UCH-1 (cell line): ENCODE data around the gene RBM19.

- RRBS: 76% methylated on average over 6 of the region's 17 CpGs
Measured at GRCh38 chr12:113332663-113333327, 2.1 kb downstream of the SLC8B1 start.

DNA sequence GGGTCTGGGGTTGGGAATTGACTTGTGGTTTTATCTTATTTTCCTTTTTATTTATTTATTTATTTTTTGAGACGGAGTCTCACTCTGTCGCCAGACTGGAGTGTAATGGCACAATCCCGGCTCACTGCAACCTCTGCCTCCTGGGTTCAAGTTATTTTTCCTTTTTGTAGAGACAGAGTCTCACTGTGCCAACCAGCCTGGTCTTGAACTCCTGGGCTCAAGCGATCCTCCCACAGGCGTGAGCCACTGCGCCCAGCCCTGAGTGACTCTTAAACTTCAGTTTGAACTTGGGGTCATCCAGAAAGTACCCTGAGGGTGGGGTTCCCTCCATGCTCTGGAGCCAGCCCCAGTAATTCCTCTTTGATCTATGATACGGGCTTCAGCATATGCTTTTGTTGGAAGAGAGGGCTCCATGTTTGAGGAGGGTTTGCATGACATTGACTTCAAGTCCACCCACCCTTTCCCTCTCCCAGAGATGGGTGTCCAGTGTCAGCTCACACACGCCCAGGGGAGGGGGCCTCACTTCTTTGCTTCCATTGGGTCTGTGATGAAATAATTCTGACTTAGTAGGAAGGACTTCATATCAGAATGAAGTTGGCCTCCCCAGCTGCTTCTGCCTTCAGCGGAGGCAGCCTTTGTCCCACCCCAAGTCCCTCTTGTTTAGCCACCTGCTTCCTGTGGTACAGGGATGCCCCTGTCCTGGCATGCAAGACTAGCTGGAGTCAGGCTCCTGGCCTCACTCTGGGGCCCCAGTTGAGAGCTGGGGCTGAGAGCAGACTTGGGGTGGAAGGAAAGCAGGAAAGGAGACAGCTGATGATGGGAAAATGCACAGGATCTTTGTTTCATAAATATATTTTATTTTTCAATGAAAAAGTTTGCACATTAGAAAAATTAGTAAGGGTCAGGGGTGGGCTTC, 11.8 kb downstream of the SDS start:
- RRBS: no CpG with 5 or more reads among the region's 9 CpGs

DNA sequence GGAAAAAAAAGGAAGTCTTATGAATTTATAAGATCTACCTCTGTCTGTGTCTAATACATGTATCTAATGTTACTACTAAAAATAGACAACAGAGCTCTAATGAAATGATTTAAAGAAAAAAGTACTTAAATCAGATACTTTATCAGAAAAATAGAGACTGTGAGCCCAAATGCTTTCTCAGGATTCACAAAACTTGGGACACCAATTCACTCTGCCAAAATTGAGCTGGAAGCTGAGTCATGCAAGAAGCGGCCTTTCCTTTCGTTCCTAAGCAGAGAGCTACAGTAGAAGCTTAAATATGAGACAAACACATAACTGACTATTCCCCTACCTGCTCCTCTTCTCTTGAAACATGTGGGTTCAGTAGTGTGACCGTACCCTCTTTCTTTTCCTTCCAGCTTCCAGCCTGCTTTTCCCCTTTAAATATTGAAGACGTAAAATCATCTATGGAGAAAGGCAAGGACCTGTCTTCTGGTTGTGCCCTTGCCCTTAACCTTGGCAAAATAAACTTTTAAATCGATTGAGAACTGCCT, 4.2 kb upstream of the SDS start:
- RRBS: no CpG with 5 or more reads among the region's 5 CpGs

DNA sequence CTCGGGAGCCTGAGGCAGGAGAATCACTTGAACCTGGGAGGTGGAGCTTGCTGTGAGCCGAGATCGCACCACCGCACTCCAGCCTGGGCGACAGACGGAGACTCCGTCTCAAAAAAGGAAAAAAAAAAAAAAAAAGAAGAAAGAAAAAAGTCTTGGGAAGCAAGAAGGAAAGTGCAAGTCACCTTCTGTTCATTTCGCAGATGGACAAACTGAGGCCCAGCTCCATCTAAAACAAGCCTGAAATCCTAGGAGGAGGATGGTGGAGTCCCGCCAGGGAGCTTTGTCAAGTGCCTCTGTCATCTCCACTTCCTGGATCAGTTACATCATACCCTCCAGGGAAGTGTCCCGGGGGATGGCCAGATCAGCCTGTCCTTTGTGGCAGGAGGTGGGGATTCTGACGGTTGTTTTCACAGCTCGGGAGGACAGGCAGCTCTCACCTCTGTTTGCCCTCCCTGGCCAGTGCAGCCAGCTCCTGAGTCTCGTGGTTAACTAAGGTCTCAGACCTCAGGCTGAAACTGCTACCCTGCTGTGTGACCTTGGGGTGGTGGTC, 8.7 kb upstream of the SDSL start:
- RRBS: no CpG with 5 or more reads among the region's 13 CpGs

- RRBS: 7% methylated on average over 12 of the region's 43 CpGs
Measured at GRCh38 chr12:113466870-113467464, 4.7 kb downstream of the LHX5 start.

DNA sequence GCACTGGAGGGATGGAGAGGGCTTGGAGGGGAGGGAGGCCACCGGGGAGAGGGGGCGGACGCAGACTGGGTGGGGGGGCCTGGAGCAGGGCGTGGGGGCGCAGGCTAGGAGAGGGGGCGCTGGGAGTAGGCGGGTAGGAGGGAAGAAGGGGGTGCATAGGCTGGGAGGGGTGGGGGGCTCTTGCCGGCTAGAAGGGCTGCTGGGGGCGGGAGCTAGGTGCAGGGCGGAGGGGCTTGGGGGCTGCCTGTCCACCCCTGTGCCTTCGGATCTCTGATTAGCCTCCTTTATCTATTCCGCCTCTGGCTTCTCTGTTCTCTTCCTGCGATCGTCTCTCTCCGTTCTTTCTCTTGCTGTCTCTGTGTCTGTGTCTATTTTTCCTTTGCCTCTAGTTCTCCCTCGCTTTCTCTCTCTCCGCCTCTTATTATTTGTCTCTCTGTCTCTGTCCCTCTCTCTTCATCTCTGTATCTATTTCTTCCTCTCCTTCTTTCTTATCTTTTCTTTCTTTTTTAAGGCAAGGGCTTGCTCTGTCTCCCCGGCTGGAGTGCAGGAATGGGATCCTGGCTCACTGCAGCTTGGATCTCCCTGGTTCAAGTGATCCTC, 166.8 kb upstream of the LHX5 start:
- RRBS: no CpG with 5 or more reads among the region's 18 CpGs

- RRBS: no CpG with 5 or more reads among the region's 9 CpGs
Measured at GRCh38 chr12:113773232-113773971, 192.7 kb downstream of the RBM19 start.

DNA sequence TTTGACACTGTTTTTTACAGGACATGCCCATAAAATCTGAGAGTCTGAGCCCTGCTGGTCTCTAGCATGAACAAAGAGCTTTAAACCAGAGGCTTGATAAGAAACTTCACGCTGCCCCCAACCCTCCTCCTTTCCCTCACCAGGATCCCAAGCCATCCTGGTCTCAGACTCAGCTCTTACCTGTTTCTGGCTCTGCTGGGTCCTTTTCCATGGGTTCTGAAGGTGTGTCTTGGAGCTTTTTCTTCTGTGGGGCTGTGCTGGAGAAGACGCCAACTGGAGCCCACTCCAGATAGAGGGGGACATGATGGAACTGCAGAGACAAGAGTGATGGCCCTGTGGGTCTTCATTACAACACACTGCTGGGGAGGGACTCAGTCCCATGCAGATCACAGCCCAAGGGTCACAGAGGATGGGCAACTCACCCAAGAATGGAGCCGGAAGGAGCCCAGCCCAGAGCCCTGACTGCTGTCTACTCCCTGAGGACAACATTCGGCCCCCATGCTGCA, 29.2 kb downstream of the RBM19 start:
- RRBS: no CpG with 5 or more reads among the region's 4 CpGs

DNA sequence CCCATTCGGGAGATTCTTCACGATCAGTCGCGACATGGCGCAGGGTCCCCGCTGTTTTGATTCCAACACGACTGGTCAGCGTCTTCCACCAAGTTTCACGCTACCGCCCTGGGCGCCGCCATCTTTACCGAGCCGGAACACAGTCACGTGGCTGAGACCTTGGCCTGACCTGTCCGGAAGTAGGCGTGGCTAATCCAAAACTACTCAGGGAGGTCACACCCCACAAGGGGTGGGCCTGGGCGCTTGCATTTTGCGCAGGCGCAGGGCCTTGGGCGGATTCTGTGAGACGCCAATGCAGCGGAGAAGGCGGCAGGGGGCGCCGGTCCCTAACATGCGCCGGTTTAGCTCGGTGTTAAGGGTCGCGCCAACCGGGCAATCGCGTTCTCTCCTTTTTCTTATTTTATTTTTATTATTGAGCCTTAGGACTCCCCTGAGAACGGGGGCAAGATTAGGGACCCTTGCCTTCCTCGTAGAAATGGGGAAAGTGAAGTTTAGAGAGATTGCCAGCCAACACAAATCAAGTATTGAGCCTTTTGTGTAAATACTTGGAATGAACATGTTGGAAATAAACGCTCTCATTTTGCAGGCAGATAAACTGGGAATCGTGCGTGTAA, at the start of gene RBM19:
Gene RBM19 (minus strand): TSS at position 134 of the 614 bp plus-strand sequence.
- RRBS: 0% methylated on average over 2 of the region's 39 CpGs

DNA sequence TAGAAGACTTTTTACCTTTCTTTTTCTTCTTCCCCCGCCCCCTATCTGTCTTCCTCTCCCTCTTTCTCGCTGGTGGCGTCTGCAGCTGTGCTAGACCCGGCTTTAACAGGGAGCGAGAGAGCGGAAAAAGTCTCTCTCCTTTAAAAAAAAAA, 450 bp downstream of the TBX3 start:
- RRBS: no CpG with 5 or more reads among the region's 6 CpGs

GRCh38 chr12:114685397-114685829, 1.4 kb upstream of the TBX3 start:
- RRBS: no CpG with 5 or more reads among the region's 24 CpGs

DNA sequence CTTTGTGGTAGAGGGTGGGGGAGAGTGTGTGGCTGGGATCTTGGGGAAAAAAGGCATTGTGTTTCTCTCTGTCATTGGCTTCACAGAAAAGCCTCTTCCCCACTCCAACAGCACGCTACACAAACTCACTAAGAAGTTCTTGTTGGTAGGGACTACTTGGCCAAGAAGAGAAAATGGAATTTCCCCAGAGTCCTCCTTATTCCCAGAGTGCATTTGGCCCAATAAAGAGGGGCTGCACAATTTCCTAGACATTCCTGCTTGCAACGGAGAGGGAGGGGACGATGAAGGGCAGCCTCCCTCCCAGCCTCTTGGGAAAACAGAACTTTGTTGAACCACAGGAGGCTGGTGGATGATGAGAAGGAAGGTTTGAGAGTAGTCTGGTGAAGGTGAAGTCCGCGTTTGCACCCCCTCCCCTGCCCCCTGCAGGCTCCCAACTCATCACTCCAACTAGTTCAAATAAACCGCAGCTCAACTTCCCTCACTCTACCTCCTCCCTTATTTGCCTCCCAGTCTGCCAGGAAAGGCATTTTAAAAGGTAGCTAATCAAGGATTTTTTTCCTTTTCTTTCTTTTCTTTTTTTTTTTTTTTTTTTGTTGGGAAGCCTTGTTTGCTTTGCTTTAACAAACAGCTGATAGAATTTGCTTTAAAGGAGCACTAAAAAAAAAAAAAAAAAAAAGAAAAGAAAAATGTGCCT, 19.1 kb upstream of the TBX3 start:
- RRBS: no CpG with 5 or more reads among the region's 6 CpGs

DNA sequence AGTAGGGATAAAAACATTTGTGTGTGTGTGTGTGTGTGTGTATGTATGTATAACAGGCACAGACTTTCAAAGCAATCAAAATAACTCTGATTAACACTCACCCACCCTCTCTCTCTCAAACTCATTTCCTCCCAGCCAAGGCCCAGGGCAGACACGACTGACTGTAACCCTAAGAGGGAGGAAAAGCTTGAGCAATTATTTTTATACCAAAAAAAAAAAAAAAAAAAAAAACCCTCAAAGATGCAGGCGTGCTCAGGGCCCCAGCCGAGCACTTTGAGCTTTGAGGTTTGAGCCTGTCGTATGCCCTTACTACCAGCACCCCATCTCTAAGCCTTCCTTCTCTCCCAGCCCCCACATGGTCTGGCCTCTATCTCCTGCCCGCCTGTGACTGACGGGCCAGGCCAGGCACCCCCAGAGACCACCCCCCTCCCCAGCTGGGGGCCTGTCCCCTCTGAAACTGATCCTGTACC, 62.8 kb upstream of the TBX3 start:
- RRBS: no CpG with 5 or more reads among the region's 6 CpGs

DNA sequence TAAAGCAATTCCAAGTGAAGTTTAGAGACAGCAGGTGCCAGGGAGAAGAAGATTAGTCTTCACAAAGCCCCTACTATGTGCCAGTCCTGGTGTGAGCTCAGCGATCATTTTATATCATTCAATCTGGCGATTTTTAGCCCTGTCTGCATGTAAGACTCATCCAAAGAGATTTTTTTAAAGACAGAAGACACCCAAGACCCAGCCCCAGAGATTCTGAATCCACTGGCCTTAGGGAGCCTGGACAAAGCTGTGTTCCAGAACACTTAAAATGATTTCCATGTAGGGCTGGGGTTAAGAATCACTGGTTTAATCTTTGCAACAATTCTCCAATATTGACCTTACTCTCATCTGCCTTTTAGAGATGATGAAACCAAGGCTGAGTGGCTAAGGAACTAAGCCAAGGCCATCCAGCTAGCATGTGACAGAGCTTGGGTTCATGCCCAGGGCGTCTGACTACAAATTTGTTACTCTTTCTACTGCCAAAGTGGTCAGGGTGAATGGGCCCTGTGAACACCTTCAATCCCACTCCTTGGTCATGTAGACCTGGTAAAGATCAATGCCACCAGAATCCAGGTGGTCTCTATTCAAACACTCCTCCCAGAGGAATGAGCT, 404.6 kb upstream of the TBX3 start:
- RRBS: no CpG with 5 or more reads among the region's 3 CpGs

- RRBS: no CpG with 5 or more reads among the region's 5 CpGs
Measured at GRCh38 chr12:115394698-115395343, 710.8 kb upstream of the TBX3 start.

DNA sequence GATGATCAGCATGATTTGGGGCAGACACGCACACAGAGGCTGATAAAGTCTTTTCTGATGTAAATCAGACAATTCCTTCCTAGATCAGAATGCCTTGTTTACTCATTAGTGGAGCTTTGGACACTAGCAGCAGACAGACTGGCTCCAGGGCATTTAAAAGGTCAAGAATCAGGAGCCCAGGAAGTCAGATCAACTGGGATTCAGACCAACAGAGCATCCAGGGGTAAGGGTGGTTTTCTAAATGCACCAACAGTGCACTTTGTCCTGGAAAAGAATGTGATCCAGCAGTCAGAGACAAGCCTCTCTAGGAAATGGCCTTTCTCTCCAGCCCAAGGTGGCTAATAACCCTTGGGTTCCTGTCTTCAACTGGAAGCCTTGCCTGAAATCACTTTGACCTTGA, 405.3 kb downstream of the MED13L start:
- RRBS: no CpG with 5 or more reads among the region's 1 CpG

- RRBS: no CpG with 5 or more reads among the region's 7 CpGs
Measured at GRCh38 chr12:115872783-115873875, 404.4 kb downstream of the MED13L start.

DNA sequence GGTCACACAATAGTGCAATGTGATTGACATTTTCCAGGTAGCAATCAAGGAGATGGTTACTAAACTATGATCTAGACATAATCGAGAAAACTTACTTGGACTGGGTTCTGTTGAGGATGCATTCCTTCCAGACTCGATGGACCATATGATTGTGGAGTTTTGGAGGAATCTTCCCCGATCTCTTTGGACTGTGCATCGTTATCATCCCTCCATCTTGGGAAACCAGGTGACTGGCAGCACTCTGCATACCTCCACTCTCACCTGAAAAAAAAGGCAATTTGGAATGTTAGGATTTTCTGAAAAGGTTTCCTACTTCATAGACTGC, 262.5 kb downstream of the MED13L start:
- RRBS: no CpG with 5 or more reads among the region's 4 CpGs

GRCh38 chr12:116078717-116079416, 198.6 kb downstream of the MED13L start:
- RRBS: no CpG with 5 or more reads among the region's 2 CpGs

GRCh38 chr12:116127831-116128317, 149.6 kb downstream of the MED13L start:
- RRBS: no CpG with 5 or more reads among the region's 2 CpGs